Parietal lobe (tissue), 2 donors: ENCODE results near the genes SLC35E1 and CPAMD8.

GRCh38 chr19:16290473-16291212 lies 34.0 kb upstream of the KLF2 start:
- RAMPAGE, long total RNA, result no peak

DNA sequence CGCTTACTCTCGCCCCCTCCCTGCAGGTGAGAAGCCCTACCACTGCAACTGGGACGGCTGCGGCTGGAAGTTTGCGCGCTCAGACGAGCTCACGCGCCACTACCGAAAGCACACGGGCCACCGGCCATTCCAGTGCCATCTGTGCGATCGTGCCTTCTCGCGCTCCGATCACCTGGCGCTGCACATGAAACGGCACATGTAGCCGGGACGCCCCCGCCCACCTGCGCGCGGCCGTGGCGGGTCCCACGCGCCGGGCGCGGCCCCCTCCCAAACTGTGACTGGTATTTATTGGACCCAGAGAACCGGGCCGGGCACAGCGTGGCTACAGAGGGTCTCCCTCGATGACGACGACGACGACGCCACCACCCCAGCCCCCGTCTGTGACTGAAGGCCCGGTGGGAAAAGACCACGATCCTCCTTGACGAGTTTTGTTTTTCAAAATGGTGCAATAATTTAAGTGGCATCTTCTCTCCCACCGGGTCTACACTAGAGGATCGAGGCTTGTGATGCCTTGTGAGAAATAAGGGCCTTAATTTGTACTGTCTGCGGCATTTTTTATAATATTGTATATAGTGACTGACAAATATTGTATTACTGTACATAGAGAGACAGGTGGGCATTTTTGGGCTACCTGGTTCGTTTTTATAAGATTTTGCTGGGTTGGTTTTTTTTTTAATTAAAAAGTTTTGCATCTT lies 2.4 kb downstream of the KLF2 start:
- RAMPAGE, long total RNA, result no peak

DNA sequence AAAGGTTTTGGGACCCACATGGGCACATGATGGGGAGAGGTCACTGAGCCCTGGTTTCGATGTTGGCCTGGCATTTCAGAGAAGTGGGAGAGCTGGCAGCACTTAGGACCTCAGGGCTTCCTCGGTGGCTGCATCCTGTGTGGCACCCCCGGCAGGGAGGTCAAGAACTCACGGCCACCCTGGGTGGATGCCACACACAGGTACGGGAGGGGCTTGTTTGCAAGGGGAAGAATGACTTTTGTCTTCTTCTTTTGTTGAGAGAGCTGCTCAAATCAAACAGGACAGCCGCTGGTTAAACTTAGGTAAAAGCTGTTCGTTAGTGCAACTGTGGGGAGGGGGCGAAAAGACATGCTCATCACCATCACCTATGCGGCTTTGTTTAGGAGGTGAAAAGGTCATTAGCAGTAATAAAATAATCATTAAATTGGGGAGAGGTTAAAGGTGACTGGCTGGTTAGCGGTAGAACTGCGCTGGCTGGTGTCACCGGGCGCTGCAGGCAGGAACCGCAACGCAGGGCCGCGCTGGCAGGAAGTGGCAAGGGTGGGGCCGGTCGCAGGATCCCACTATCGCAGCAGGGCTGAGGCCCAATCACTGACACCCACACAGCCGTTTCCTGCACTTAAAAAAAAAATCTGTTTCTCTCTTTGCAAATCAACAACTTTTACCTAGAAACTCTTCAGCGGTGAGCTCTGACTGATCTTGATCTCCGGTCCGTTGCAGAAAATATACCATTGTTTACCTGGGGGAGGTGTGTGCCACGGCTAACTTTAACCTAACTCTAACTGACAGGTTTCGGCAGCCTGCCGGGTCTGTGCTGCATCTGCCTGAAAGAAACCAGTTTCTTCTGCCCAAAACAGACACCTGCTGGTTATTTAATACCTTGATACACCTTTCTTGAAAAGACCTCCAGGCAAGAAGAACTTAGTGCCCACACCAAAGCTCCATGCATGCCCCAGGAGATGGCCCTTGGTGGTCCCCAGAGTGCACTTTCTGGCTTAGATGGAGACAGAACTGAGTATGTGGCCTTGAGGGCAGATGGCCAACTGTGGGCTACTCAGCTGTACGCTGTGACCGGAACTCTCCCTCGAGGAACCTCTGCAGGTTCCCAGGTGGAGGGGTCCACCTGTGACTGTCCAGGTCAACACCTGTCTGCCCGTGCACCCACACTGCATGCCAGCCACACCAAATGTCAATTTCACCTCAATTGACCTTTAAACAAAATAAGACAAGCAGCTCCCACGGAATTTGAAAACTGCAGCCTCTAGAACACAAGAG lies 47.0 kb downstream of the KLF2 start:
- RAMPAGE, long total RNA, result no peak

DNA sequence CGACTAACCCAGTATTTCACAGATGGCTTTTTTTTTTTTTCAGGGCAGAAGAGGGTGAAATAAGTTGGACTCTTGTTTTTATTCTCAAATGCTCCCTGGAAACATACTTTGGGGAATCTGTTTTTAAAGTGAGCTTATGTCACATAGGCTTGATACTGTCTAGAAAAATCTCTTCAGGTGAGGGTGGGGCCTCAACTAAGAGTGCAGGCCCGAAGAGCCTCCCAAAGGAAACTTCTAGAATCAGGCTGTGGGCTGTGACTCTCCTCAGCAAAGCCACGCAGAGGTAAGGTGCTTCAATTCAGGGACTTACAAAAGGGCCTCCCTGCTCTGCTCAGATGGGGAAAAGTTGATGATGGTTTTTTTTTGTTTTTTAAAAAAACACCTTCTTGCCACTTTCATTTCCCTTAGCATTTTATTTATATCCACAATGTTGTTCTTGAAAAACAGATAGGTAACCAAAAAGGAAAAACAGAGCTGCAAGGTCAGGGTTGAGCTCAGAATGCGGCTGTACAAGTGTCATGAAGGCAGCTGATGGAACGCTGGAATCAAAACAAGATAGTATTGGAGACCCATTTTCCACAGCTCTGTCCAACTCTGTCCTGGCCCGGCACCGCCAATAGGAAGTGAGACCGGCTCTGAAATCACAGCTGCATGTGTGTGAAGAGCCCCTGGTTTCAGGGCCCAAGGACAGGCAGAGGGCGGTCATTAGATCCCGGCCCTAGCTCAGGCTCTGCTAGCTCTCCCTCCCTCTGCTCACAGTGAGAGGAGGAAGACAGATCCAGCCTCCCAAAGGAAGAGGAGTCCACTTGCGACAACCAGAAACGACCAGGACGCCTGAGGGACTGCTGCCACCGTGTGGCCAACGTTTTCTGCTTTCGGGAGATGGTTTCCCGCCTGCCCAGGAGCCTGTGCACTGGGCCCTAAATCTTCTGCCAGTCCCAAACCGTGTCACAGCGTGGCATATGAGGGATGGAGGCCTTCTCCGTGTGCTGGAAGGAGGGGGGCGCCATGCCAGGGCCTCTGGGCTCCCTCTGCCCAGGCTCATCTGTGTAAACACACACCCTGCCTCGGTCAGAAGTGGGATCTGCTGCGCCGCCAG lies 58.3 kb downstream of the KLF2 start:
- RAMPAGE, long total RNA, result no peak

GRCh38 chr19:16442583-16442862 lies 29.2 kb downstream of the EPS15L1 start:
- RAMPAGE, long total RNA, result no peak

- RAMPAGE, long total RNA, result no peak
Measured at GRCh38 chr19:16449346-16450047, 22.3 kb downstream of the EPS15L1 start.

DNA sequence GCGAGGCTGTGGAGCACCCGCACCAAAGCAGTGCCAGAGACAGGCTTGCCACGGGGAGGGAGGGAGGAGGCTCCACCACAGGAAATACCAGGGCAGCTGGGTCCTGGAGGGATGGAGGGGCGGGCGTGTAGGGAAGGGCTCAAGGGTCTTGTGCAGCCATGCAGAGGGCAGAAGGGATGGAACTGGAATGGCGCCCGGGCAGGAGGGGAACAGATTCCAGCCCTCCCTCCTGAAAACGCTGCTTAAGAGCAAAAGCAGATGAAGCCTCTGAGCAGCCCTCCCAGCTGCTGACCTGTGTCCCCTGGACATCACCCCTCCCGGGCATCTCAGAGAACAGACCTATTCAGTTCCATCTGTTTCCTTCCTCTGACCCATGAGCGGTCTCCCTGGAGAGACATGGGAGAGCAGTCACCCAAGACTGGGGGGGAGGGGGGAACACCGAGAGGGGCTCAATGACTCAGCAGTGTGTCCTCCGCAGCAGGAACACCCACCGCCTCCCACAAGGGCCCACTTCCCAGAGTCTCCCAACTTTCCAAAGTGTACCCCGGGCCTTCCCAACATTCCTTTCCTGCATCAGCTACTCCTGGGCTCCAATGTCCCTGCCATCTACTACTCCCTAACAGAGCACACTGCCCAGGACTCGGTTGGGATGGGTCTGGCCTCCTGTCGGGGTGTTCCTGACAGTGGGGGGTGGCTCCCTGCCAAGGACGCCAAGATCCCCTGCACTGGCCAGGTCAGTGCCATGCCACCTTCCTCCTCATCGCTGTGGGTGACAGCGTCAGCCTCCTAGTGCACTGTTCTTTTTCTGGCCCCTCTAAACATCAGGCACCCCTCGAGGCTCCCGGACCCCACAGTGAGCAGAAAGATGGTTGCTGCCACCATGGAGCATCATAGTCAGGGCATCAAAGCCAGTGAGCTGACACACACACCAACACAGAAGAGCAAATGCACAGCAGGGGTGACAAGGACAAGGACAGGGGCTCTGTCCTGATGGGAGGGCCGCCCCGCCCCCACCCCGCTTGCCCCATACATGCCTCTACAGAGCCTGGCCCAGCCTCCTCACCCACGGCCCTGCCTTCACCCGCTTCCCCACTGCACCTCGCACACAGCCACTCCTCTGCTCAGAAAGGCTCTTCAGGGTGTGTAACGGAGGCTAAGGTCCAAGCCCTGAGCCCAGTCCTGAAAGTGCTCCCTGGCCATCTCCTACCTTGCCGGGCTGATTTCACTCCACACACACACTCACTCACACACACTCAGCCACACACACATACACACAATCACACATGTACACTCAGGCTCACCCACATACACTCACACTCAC lies 13.9 kb downstream of the EPS15L1 start:
- RAMPAGE, long total RNA, result no peak

DNA sequence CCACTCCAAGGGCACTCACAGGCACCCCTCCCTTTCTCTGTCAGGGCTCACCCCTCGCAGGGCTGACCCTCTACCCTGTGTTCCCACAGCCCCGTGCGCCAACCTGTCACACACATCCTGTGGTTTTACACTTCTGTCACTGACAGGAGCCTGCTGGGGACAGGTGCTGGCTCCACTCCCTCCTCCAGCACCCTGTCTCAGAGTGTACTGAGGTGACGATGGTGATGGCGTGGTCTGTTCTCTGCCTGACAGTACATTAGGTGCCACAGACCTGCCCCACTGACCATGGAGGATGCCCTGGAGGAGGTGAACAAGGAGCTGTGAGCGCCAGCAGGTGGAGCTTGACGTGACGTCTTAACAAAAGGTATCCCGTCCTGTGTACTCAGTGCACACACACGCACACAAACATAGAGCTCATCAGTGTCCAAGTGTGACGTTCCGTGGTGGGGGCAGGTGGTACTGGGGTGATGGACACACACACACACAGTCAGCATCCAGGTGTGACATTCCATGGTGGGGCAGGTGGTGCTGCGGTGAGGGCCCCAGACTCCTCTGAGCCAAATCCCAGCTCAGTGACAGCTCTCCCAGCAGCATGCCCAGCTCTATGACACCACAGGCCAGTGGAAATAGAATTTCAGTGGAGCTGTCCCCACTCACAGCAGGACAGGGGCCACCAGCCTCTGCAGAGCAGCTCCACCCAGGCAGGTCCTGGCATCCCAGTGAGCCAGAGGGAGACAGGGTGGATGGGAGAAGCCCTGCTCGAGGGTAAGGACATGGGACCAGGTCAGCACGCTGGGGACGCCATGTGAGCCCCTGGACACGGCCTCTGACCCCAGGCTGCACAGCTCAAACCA lies 21.0 kb downstream of the C19orf44 start:
- RAMPAGE, long total RNA, result no peak

- RAMPAGE, long total RNA, result no peak
Measured at GRCh38 chr19:16572256-16572793, at the start of gene SLC35E1. Gene SLC35E1 (minus strand): TSS chr19:16572415.

GRCh38 chr19:16661573-16662298 lies 797 bp downstream of the TMEM38A start:
- RAMPAGE, long total RNA, result no peak

DNA sequence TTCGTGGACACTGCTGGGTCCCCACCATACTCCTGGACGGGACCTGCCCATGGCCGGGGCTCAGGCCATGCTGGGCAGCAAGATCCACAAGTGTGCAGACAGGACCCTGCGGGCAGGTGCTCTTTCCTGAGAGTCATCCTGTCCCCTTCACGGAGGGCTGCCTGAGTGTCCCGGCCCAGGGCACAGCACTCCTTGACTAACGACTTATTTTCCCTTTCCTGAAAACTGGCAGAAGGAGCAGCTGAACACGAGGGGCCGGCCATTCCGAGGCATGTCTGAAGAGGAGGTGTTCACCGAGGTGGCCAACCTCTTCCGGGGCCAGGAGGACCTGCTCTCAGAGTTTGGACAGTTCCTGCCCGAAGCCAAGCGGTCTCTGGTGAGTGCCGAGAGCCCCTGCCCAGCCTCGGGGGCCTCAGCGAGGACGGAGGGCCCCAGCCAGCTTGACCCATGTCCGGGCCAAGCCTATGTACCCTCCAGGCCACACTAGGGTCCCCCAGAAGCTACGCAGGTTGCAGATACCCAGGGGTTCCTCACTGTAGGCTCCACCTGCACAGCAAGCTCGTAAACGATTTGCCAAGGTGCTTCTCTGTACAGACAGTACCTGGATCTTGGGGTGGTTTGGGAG lies 17.7 kb downstream of the SIN3B start:
- RAMPAGE, long total RNA, result no peak

DNA sequence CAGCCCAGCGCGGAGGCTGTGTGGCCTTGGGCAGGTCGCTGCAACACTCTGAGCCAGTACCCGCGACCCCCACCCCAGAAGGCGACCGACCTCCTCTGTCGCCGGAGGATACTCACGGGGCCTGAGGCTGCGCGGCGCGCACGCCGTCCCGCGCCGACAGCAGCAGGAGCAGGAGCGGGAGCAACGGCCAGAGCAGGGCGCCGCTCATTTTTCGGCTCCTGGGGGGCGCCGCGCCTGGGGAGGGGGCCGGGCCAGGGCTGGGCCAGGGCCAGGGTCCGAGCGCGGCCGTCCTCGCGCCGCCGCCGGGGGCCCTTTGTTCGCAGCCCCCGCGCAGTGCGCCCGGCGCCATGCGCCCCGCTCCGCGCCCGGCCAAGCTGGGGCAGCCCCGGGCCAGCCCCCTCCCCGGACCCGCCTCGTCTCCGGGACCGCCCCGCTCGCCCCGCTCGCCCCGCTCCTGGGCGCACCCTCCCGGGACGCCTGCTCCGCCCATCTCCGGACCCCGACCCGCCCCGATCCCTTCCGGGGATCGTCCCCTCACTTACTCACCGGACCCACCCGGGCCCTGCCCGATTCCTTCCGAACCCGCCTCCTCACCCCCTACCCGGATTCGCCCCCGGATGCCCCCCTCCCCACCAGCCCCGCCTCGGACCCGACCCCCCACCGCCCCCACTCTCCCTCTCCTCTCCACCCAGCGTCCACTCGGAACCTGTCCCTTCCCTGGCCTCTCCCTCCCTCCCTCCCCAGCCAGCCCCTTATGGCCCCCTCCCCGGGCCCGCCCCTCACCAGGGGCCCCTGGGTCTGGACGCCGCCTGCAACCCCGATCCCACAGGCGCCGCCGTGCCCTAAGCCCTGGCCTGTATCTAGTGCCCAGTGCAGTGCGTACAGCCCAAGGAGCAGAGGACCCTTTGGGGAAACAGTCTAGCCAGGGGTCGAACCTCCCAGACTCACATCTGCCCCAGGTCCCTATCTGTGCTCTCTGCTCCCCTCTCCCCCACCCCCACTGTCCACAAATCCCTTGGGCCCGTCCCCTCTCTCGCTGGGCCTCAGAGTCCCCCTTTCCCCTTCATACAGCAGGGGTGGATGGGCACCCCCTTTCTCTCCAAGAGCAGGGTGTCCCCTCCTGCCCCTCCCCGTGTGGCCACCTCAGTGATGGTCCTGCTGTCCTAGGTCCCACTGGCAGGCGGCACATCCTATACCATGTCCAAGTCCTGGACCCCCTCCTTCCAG lies at the start of gene CPAMD8:
Gene CPAMD8, minus strand, starts transcription at position 376 of the 1,227 bp plus-strand sequence.
- RAMPAGE, long total RNA, result no peak

GRCh38 chr19:17091579-17092535 lies 16.3 kb downstream of the MYO9B start:
- RAMPAGE, long total RNA, result no peak

DNA sequence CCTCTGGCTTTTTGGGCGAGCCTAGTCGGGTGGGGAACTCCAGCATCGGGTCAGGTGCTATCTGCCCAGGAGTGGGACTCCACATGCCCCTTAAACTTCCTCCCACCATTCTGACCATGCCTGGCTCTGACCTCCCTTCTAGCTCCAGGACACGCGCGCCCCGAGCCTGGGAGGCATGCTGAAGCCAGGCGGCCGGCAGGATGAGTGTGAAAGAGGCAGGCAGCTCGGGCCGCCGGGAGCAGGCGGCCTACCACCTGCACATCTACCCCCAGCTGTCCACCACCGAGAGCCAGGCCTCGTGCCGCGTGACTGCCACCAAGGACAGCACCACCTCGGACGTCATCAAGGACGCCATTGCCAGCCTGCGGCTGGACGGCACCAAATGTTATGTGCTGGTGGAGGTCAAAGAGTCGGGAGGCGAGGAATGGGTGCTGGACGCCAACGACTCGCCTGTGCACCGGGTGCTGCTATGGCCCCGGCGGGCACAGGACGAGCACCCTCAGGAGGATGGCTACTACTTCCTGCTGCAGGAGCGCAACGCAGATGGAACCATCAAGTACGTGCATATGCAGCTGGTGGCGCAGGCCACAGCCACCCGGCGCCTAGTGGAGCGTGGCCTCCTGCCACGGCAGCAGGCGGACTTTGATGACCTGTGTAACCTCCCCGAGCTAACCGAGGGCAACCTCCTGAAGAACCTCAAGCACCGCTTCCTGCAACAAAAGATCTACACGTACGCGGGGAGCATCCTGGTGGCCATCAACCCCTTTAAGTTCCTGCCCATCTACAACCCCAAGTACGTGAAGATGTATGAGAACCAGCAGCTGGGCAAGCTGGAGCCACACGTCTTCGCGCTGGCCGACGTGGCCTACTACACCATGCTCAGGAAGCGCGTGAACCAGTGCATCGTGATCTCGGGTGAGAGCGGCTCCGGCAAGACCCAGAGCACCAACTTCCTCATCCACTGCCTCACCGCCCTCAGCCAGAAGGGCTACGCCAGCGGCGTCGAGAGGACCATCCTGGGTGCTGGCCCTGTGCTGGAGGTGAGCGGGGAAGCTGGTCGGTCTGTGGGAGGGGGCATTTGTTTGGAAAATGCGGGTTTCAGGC lies 26.3 kb downstream of the MYO9B start:
- RAMPAGE, long total RNA, result no peak

DNA sequence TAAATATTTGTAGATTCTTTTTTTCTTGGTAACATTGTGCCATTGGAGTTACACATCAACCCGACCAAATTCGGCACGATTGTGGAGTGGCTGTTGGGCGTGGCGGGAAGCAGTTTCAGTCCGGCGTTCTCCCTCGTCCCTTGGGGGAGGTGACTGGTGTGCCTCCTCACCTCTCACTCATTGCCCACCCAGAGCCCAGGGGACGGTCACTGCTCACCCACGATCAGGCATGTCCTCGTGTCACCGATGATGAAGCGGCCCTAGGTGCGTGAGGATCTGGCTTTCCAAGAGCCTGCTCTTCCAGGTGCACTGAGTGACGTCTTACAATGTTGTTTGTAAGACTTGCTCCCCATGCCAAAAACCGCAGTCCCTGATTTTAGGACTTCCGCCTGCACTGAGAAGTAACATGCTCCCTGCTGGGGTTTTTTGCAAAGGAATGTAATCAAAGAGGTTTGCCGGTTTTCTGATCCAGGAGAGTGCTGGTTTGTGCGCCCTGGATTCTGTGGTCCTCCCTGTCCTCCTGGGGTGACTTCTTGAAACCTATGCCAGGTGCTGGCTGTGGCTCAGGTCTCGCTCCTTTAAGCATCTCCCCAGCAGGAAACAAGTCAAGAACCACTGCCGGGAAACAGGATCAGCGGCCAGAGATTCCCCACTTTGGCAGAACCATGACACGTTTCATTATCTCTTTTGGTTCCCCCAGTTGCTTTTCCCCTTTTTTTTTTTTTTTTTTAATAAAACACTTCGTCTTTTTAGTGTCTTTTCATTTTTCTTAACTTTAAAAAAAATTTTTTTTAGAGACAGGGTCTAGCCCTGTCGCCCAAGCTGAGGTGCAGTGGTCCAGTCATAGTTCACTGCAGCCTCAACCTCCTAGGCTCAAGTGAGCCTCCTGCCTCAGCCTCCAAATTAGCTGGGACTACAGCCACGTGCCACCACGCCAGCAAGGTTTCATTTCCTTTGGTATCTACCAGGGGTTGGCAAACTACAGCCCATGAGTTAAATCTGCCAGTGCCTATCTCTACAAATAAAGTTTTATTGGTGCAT lies 39.0 kb downstream of the MYO9B start:
- RAMPAGE, long total RNA, result no peak

- RAMPAGE, long total RNA, result no peak
Measured at GRCh38 chr19:17152250-17152537, 63.0 kb upstream of the USE1 start.

DNA sequence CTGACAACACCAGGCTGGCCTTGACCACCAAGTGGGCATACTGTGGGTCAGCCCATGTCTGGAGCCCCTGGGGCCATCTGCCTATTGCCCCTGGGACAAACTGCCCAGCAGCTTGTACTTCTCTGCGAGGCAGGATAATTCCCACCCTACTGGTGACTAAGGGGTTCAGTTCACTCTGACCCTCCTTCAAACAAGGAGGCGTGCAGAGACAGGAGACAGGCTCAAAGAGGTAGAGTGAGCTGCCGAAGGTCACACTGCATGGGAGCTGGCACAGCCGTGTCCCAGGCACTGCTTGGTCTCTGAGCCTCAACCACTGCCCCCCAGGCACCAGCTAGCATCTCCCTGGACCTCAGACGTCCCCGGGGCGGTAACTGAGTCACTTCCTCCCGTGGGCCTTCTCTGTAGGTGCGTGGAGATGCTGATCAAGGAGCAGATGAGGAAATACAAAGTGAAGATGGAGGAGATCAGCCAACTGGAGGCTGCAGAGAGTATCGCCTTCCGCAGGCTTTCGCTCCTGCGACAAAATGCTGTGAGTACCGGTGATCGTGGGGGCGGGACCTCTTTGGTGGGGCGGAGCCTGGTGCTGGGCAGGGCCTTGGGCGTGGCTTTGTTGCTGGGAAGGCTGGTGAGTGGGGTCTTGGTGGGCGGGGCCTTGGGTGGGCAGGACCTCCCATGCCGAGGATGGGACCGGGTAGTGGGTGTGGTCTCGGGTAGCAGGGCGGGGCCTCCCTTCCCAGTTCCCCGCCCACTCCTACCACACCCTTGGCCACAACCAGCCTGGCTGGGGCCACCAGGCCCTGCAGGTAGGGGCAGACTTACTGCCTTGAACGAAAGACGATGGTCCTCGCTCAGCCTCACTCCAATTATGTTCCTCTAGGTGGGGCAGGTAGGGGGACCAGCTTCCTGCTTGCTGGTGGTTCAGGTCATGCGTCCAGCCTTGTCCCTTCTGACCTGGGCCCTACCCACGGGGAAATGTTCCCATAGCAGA lies 5.7 kb upstream of the USE1 start:
- RAMPAGE, long total RNA, result no peak

DNA sequence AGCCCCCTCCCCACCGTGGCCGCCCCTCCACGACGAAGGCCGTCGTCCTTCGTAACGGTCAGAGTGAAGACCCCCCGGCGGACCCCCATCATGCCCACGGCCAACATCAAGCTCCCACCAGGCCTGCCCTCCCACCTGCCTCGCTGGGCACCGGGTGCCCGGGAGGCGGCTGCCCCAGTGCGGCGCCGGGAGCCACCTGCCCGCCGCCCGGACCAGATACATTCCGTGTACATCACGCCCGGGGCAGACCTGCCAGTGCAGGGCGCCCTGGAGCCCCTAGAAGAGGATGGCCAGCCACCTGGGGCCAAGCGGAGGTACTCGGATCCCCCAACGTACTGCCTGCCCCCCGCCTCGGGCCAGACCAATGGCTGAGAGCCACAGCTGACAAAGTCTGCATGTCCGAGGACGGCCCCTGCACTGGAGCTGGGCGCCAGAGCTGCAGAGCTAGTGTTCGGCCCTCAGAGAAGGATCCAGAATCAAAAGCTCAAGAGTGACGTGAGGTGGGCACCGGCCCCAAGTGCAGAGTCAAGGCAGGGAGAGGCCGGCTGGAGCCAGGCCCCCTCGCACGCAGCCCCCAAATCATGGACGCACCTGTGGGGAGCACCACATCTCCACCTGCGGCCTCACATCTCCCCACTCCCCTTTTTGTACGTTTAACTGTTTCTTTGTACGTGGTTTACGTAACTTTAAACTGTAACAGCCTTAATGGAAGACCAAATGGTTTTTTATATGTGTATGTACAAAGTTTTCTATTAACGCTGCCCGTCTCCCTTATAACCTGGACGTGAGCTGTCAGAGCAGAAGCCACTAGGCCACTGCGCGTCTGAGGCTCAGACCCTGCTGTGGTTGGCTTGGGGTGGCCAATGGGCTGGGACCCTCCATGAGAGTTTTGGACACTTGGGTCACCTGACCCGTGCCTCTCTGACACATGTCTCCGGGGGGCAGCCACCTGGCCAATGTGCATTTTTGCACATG lies 2.9 kb upstream of the USE1 start:
- RAMPAGE, long total RNA, result no peak

DNA sequence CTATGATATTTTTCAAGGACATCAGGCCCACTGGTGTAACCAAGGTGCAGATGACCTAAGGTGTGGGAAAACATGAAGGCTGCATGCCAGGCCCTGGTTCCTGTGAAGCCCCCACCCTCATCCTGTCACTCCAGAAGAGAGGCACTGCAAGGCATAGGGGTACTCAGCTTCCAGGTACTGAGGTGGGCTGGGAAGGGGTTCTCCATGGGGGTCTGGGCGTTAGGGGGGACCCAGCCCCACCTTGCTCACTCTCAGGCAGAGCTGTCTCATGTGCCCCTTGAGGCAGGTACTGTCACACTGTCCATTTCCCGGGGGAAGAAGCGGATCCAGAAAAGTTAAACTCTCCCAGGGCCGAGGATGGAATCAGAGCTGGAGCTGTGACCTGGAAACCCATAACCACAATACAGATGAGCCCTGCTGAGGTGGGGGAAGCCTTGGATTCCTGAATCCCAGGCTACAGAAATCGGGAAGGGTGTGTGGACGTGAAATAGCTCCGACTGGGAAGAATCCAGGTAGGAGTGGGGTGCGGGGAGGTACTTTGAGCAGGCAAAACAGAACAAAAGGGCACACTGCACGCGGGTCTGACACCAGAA lies 618 bp upstream of the USE1 start:
- RAMPAGE, long total RNA, result no peak

DNA sequence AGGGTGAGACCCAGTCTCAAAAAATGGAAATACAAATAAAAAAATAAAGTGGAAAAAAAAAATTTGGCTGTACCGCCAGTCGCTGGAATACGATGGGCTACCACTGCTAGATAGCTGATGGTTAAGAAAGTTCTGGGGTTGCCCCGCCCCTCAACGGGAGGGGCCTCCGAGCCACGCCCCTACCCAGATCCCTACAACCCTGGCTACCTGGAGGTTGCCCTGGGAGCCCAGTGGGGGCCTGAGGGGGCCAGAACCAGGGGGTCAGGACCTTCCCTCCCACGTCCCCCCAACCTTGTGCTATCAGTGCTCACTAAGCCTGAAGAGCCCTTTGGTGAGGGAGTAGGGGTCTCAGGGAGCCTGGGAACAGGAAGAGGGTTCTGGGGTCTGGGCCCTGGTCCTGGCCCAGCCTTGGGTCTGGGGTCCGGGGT lies 8.8 kb downstream of the OCEL1 start:
- RAMPAGE, long total RNA, result no peak